Placental pericyte (primary cell): Measurements from ENCODE around the genes TNFRSF14 and TTC34.

GRCh38 chr1:2241704-2242941 lies 14.0 kb downstream of the SKI start:
- CAGE, long polyA plus RNA, result no peak

- CAGE, long polyA plus RNA, result no peak
These were observed 23.6 kb downstream of the SKI start for GRCh38 chr1:2251636-2252178.

DNA sequence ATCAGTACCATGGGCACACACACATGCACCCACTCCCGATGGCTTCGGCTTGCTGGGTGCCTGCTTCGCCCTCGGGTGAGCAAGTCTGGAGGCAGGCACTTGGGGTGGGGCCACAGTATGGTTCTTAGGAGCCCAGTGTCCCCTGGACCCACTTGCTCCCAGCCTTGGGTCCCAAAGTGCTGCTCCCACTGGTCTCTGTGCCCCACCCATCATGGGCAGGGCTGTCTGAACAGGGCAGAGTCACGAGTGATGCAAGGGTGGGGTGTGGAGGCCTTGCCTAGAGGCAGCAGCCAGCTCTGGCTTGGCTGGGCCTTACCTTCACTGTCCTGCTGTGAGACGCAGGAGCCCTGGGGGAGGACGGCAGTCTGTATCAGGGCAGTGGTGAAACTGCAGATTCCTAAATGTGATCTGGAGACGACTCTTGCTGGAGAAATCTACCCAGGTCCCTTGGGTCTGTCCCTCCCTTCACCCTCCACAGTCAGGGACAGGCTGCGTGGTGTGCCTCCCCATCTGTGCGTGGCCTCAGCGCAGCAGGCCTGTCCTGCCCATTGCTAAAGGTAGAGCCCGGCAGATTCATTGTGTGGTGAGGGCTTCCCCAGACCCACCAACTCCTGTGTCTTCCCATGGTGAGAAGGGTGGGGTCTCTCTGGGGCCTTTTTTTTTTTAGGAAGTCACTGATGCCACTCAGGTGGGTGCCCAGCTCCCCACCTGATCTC lies 50.0 kb downstream of the SKI start:
- CAGE, long polyA plus RNA, result no peak

DNA sequence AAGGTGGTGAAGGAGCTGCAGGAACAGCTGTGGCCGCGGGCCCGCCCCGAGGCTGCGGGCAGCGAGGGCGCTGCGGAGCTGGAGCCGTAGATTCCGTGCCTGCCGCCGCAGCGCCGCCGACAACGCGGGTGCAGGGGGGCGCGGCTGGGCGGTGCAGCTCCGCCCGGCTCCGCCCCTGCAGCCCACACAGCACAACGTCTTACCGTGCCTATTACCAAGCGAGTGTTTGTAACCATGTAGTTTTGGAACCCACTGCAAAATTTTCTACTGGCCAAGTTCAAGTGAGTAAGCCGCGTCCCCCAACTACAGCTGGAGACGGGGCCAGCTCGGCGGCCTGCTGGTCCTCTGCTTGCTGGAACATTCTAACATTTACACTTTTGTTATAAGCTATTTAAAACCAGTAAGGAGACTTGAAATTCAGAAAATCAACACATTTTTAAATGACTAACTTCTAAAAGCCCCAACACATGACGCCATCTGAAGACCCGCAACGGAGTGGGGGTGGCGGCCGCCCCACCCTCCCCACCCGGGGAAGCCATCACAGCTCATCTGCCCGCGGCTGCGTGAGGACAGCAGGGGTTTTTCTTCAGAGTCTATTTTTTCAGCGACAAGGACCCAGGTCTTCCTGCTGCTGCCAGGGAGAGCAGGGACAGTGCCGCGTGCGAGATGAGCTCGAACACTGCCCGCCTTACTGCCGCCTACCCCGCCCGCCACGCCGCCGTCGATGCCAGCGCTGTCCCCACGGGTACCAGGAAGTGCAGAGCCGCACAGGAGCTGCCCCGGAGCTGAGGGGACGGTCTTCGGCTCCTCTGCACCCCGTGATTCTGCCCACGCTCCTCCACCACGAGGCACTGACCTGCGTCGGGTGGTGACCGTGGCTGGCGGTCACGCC lies 78.8 kb downstream of the SKI start:
- CAGE, long polyA plus RNA, result no peak

- CAGE, long polyA plus RNA, result no peak
These were observed 78.4 kb downstream of the MORN1 start for GRCh38 chr1:2312806-2313549.

GRCh38 chr1:2313779-2314309 lies 77.5 kb downstream of the MORN1 start:
- CAGE, long polyA plus RNA, result no peak

- CAGE, long polyA plus RNA, result no peak
These were observed 2.0 kb downstream of the PLCH2 start for GRCh38 chr1:2477925-2478652.

DNA sequence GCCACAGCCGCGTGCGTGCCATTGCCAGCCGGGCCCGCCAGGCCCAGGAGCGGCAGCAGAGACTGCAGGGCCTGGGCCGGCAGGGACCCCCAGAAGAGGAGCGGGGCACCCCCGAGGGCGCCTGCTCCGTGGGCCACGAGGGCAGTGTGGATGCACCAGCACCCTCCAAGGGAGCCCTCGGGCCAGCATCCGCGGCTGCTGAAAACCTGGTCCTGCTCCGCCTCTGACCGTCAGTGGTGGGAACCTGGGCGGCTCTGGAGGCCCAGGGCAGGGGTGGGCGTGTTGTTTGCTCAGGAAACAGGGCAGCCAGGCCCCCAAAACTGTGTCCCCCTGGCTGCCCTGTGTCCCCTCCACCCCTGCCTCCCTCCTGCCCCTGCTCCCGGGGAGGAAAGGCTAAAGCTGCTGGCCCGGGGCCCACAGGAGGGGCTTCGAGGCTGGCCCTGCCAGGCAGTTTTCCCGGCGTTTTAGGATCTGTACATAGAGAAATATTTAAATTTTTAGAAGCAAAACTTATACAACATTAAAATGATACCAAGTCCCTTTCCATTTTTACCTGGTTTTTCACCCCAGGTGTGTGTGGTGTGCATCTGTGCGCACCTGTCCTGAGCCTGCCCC lies 21.3 kb downstream of the PANK4 start:
- CAGE, long polyA plus RNA, result no peak

DNA sequence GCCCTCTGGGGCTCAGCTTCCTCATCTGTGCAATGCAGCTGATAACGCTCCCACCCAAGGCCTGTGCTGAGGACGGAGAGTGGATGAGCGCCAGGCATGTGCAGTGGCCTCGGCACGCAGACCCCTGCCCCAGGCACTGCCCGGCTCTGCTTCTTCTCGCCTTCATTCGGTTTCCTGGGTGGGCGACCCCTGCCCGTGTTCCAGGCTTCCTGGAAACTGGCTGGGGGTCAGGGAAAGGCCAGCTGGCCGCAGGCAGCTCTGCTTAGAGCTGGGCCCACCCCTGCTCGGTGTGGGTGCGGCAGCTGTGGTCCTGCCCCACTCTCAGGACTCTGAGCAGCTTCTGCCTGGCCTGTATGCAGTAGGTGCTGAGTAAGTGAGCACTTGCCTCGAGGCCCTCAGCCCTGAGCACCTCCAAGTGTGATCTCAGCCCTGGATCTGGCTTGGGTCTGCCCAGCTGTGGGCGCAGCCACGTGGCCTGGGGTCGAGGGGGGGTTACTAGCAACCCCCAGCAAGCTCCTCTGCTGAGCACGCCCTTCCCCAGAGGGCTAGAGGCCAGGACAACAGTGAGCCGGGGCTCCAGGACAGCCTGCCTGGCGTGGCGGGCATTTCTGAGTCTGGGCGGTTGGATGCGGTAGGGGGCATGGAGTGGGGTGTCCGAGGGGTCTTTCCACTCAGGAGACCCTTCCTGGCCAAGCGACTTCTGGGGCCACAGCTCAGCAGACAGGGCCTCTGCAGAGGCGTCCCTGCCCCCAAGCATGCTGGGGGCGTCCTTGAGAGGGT lies 11.8 kb upstream of the TNFRSF14 start:
- CAGE, long polyA plus RNA, result no peak

GRCh38 chr1:2555574-2556731 lies at the start of gene TNFRSF14:
Gene TNFRSF14 (plus strand): TSS chr1:2556371.
- CAGE, long polyA plus RNA, result no peak

- CAGE, long polyA plus RNA, result no peak
These were observed 7.3 kb downstream of the PRXL2B start for GRCh38 chr1:2593805-2594426.

- CAGE, long polyA plus RNA, result no peak
These were observed at the start of gene TTC34 for GRCh38 chr1:2801413-2801939. Gene TTC34 (minus strand): TSS chr1:2801693.

GRCh38 chr1:3067994-3068218 lies 1.1 kb upstream of the PRDM16 start:
- CAGE, long polyA plus RNA, result no peak

- CAGE, long polyA plus RNA, result no peak
These were observed 105.4 kb downstream of the PRDM16 start for GRCh38 chr1:3174303-3174805.

- CAGE, long polyA plus RNA, result no peak
These were observed 117.3 kb downstream of the PRDM16 start for GRCh38 chr1:3185963-3186964.

GRCh38 chr1:3213606-3214132 lies 144.7 kb downstream of the PRDM16 start:
- CAGE, long polyA plus RNA, result no peak

GRCh38 chr1:3219146-3219939 lies 150.3 kb downstream of the PRDM16 start:
- CAGE, long polyA plus RNA, result no peak

- CAGE, long polyA plus RNA, result no peak
These were observed 180.9 kb downstream of the PRDM16 start for GRCh38 chr1:3249645-3250512.

DNA sequence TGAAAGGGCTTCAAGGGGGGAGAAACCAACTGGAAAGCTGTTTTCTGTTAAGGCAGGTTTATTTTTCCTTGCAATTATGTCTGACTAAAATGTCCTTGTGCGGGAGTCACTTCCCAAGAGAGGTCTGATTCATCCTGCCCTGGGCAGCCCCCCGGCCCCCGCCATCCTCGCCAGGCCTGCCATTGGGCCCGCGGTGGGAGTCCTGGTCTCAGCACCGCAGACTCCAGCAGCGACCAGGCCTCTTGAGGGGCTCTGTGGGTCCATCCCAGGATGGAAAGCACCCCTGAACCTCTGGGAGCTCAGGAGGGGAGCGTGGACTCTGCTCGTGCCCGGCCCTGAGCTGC lies 178.4 kb upstream of the ARHGEF16 start:
- CAGE, long polyA plus RNA, result no peak

- CAGE, long polyA plus RNA, result no peak
These were observed 140.1 kb upstream of the ARHGEF16 start for GRCh38 chr1:3314372-3314739.